Colonic mucosa (tissue), 1 donor: ENCODE measurements around the gene GCH1.

DNA sequence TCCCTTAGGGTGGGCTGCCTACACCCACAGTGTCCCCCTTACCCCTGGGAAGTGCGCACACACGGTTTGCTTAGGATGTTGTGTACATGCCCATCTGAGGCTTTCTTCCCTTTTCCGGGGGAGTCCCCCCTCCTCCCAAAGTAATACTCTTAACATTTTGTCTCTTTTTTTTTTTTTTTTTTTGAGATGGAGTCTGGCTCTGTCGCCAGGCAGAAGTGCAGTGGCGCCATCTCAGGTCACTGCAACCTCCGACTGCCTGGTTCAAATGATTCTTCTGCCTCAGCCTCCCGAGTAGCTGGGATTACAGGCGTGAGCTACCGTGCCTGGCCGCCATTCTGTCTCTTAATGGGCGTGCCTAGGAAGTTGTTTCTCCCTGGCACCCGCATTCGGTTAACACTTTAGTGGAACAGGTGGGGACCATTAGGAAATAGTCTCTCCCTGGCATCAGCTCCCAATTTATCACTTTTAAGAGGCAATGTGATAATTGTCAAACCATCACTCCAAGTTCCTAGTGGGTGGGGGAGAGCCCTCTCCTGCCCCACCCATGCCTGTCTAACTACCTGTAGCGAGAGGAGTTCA lies 4.6 kb upstream of the GMFB start:
- PRO-cap = unidirectional peak, minus-strand start at position 337 of the sequence

GRCh38 chr14:54565445-54566300 lies 1.3 kb upstream of the SAMD4A start:
- PRO-cap = bidirectional peak, plus-strand start at chr14:54566109, minus-strand start at chr14:54565852

DNA sequence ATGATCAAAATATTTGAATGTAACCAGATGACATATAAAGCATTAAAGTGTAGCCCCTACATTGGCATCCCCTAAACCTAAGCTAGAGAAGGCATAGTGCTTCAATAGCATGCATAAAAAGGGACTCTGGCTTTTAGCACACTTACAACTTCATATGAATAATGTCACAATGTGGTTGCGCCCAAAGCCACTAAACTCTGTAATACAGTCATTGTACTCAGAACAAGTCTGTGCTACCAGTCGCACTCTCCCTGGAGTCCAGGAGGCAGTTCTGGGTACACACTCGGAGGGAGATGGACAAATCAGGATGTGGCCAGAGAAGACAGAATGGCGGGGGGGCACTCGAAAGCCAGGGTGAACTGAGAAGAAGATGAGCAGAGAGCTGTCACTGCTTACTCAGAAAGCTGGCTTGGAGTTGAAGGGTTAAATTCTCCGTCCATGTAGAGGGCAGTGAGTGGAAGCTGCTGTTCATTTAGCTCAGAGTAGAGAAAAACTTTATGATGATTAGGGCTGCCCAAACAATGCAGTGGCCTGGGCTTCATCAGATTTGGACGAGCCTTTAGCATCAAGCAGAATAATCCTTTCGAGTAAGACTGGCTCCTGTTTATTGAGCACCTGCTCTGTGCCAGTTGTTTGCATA lies 10.6 kb downstream of the SAMD4A start:
- PRO-cap = no peak

DNA sequence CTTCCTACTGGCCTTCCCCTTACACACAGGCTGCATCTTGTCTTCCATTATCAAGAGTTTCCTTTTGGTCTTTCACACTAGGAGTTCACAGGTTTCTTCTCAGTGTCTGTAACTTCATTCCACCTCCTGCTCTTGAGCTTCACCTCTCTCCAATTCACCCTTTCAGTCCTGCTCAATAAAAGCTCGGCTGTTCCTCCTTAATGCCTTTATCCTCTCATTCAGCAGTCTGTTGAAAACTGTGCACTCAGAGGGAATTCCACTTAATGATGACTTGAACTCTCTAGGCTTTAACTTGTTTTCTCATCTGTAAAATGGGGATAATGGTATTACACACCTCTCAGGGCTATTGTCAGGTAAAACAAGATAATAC lies 73.9 kb downstream of the SAMD4A start:
- PRO-cap = no peak

DNA sequence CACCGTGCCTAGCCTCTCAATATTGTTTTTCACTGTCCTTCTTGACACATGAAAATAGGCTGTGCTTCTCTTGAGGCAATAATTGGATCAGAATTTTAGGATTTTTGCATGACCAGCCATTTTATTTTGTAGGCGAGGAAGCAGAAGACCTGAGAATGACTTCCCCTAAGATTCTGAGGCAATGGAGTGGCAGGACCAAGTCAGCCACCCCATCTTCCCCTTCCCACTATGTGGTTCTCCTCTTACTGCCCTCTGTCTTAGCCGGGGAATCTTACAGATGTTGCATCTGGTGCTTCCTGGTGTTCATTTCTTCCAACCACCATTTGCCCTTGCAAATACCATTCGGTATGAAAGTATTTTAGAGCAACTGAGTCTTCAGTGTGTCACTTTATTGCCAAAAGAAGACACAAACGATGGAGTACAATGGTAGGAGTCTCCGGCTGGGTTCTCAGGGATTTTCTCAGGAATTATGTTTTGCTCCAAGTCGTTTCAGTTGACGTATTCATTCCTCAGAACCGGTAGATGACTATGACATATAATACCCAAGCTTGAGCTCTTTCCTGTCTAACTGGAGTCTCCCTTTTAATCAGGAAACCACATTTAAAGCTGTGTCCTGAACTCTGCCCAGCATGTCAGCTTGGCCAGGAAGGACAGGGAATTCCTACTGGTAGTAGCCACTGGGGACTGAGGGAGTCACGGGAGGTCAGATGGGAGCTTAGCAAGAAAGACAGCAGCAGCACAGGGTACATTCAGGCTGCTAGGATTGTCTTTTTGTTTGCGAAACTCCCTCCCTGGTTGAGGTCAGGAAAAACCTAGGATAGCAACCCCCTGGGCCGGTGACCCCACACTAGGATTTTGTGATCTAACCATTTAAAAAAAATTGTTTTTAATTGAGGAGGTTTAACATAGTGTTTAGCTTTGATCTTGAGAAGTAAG lies 87.0 kb downstream of the SAMD4A start:
- PRO-cap = no peak

DNA sequence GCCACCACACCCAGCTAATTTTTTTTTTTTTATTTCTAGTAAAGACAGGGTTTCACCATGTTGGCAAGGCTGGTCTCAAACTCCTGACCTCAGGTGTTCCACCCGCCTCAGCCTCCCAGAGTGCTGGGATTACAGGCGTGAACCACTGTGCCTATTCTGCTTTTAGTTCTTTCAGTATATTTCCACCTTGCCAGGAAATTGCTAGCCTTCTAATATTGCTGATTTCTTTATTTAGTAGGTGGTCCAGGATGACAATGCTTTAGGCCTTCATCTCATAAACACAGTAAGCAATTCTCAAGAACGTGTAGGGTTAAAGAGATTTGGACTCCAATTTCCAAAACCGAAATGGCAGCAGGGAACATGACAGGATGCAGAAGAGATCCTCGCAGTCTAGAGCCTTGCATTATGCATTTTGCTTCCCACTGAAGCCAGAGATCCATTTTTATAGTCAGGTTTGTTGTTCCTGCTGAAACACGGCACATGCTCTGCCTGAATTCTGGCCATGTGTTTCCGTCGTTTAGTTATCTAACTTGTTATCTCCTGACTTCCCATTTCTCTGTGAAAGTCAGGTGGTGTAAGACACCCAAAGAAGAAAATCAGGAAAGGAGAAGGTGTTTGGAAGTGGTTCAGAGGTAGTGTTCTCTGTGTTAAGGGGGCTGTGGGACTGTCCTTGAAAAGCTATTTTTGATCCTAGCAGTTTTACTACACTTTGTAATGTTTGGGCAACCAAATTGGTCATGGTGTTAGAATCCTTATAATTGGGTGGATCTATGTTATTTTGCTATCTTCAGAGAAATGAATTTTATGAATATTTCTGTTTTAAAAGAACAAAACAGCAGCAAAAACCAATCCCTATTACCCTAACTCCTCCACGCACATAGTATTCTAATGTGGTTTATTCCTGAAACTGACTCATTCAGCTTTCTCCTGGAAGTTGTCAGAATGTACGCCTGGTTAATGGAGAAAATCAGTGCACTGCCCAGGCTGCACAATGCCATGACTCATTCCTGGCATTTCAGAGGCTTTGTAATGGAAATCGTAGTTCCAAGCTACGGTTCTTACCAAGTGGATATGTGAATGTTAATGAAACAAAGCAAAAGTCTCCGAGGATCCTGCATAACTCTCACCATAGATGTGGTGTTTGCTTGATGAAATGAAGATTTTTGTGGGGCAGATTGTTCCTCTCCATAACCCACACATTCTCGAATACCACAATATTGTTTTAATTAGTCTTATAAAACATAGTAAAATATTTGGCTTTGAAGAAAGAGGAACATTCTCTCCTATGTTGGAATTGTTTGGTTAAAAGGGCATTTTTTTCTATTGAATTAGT lies 110.1 kb downstream of the SAMD4A start:
- PRO-cap = no peak

DNA sequence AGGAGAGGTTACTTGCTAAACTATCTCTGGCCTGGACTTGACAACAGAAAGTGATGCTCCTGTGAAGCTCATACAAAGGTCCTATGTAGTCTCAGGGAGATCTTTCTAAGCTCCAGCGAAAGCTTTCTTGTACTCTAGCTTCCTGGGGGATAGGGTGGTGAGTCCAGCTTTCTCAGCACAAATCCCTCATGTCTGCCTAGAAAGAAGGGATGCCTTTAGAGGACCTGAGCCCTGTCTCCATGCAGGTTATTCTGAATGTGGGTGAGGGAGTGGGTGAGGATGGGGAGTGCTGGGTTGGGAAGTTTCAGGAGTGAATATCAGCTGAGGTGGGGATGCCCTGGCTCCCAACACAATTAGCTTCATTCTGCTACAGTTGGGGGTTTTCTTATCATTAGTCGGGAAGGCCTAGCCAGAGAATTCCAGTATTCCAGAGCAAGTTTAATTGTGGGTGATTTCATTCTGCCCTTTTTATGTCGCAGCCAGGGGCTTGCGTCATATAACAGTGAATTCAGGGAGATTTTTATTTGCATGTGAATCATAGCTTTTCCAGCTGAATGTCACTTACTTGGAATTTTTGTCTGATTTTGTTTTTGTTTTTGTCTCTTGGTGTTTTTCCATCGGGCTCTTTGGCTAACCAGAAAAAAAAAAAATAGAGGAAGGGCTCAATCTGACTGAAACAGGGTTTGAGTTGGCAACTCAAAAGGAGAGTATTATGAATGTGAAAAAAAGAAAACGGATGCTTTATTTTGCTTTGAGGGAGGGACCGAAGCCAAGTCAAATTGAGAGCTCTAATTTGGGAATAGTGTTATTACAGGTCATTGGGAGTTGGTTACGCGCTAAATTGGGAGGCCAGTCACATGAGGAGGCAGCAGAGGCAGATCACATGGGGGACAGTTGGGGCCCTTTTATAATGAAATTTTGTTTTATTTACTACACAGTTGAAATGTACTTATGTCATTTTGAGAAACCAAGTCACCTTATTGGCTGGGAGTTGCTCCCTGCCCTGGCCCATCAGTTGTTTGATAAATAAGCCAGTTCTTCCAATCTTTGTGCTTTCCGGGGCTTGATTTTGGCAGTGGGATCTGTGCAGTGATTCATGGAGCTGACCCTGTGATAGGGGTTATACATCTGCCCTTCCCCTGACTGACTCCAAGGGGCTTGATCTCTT lies 119.4 kb downstream of the SAMD4A start:
- PRO-cap = unidirectional peak, minus-strand start at position 355 of the sequence; unidirectional peak, minus-strand start at position 444 of the sequence

DNA sequence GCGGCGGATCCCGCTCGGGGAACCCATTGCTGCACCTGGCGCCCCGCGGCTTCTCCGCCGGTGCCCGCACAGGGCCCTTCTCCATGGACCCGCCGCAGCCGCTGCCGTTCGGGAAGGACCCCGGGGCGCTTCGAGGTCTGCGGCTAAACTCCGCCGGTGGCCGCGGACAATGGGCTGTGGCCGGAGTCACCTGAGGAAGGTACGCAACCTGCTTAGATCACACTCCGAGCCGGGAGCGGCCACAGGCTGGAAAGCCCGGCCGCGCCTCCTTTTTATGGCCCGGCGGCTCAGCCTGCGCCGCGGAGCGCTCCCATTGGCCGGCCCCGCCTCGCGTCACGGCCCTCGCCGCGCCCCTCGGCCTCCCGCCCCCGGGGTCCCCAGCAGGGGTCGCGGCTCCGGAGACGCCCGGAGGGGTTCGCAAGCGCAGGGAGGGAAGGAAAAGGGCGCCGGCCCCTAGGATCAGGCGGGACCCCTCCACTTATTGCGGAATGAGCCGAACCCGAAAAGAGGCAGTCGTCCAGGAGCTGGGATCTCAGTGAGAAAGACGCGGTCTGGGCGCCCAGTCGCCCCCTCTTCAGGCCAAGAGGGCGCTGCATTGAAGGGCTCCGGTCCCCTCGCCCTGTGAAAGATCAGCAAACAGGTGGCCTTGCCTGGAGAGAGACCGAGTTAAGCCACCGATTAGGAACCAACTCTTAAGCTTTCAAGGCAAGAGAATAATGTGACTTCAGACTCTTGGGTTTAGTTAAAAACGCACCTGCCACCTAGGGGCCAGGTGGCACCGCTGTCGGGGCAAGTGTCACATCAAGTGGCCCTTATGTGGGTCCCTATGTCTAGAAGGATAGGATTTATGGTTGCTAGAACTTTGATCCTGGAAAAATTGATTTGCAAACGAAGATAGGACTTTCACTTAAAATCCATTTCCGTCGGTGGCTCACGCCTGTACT lies at the start of gene GCH1:
Gene GCH1, minus strand, starts transcription at position 248 of the 944 bp plus-strand sequence.
- PRO-cap = bidirectional peak, plus-strand start at position 538 of the sequence, minus-strand start at position 248 of the sequence

GRCh38 chr14:55052249-55053017 lies 986 bp downstream of the MAPK1IP1L start:
- PRO-cap = unidirectional peak, minus-strand start at chr14:55052512

GRCh38 chr14:55060622-55061249 lies 9.3 kb downstream of the MAPK1IP1L start:
- PRO-cap = no peak

- PRO-cap = bidirectional peak, plus-strand start at chr14:55129909, minus-strand start at chr14:55129766; bidirectional peak, plus-strand start at chr14:55130128, minus-strand start at chr14:55130051
Measured at GRCh38 chr14:55129444-55130514, 727 bp downstream of the LGALS3 start.

- PRO-cap = no peak
Measured at GRCh38 chr14:55229105-55229314, 37.6 kb upstream of the DLGAP5 start.

- PRO-cap = no peak
Measured at GRCh38 chr14:55272827-55273220, 1.6 kb downstream of the FBXO34 start.

DNA sequence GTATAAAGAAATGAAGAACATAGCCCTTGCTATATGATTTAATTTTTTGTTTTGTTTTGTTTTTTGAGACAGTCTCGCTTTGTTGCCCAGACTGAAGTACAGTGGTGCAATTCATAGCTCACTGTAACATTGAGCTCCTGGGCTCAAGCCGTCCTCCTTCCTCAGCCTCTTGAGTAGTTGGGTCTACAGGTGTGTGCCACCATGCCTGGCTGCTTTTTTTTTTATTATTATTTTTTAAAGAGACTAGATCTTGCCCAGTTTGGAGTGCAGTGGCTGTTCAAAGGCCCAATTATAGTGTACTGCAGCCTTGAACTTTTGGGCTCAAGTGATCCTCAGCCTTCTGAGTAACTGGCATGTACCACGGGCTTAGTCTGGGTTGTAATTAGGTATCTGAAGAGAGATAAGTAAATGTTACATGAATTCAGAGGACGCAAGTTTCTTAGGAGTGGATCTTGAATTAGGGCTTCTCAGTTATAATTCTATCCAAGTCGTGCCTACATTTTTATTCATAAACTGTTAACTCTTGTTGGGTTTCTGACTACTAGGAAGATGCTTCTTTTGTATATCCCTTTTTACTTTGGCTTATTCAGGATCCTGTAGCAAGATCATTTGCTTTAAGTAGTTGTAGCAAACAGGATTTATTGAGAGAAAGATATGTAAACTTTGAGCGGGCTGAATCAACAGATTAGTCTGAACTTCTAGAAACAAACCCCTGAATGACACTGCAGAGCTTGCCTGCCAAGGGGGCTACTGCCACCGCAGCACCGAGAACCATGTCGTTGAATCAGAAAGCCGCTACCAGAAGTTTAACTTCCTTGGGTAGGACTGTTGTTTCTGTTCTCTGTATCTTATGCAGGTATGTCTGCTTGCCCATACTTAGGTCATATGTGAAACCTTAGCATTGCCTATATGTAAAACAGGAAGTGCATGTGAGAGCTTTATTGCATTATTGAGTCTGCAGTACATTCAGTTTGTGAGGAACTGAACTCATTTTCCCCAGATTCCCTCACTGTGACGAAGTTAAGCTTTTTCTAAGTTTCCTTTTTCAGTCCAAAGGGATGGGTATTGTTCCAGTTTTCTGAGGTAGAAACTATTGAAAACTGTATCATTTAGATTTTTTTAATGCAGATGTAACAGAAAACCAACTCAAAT lies 6.4 kb downstream of the FBXO34 start:
- PRO-cap = no peak

DNA sequence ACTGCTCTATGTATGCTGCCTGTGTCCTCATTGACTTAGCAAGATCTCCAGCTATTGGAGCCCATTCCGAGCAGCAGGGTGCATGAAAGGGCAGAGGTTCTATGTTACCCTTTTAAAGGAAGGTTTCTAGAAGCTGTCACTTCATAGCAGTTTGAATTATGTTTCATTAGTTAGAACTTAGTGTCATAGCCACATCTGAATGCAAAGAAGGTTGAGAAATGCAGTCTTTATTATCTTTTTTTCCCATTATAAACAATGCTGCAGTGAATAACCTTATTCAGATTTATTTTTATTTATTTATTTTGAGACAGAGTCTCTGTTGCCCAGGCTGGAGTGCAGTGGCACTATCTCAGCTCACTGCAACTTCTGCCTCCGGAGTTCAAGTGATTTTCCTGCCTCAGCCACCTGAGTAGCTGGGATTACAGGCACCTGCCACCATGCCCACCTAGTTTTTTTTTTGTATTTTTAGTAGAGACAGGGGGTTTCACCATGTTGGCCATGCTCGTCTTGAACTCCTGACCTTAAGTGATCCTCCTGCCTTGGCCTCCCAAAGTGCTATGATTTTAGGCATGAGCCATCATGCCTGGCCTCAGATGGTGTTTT lies 19.4 kb downstream of the FBXO34 start:
- PRO-cap = no peak

DNA sequence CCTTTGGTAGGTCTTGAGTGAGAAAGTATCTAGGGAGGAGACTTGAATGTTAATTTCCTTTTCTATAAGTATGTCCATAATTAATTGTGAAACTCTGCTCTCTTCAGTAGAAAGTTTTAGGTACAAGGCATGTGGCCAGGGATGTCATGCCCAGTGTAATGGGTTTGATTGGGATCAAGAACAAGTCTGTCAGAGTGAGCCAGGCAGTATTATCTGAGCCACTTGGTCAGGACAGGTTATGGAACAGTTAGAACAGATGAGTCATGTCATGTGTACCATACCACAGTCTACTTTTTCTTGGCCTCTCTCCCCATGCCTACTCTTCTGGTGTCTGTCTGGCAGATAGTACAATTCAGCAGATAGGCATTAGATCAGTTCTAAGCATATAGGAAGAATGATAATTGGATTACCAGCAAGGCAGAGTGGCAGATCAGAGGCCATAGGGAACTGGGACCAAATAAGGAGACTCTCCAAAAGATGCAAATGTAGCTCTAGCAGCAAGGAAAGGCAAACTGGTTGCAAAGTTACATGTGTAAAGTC lies 30.4 kb downstream of the FBXO34 start:
- PRO-cap = no peak

DNA sequence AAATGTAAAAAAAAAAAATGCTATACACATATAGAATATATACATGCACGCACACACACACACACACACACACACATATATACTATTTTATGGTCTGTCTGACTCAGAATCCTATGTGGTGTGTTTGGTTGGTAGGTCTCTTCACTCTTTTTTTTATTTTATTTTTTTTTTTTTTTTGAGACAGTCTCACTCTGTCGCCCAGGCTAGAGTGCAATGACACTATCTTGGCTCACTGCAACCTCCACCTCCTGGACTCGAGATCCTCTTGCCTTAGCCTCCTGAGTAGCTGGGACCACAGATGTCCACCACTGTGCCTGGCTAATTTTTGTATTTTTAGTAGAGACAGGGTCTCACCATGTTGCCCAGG lies 65.6 kb downstream of the FBXO34 start:
- PRO-cap = no peak

- PRO-cap = no peak
Measured at GRCh38 chr14:55351145-55351741, 60.4 kb downstream of the ATG14 start.

DNA sequence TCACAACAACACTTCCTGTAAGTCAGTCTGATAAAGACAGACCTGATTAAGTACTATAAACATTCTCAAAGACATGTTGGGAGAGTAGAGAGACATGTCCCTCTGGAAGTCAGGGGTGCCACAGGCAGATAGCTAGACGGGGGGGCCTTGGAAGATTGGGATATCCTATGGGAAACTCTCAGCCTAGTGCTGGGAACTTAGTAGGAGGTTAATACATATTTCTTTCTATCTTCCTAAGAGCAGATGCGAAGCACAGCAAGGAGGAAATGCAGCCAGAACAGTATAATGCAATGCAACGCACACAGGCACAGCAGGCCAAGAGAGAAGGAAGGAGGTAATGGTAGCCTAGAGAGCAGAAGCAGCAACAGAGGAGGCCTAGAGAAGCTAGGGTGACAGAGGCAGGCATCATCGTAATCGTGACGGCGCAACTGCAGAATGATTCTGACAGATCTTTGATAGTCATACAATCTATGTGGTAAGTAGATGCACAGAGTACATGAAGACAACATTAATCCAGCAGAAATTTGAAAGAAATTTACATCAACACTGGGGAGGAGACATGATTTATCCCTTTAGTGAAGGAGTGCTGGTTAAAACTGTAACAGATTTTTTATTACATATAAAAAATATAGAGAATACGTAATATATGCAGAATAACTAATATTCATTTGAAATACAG lies 1.7 kb upstream of the PELI2 start:
- PRO-cap = no peak

- PRO-cap = no peak
Measured at GRCh38 chr14:56120086-56120871, 2.1 kb downstream of the PELI2 start.